K562 (cell line): ENCODE measurements around a stretch of chr5.

DNA sequence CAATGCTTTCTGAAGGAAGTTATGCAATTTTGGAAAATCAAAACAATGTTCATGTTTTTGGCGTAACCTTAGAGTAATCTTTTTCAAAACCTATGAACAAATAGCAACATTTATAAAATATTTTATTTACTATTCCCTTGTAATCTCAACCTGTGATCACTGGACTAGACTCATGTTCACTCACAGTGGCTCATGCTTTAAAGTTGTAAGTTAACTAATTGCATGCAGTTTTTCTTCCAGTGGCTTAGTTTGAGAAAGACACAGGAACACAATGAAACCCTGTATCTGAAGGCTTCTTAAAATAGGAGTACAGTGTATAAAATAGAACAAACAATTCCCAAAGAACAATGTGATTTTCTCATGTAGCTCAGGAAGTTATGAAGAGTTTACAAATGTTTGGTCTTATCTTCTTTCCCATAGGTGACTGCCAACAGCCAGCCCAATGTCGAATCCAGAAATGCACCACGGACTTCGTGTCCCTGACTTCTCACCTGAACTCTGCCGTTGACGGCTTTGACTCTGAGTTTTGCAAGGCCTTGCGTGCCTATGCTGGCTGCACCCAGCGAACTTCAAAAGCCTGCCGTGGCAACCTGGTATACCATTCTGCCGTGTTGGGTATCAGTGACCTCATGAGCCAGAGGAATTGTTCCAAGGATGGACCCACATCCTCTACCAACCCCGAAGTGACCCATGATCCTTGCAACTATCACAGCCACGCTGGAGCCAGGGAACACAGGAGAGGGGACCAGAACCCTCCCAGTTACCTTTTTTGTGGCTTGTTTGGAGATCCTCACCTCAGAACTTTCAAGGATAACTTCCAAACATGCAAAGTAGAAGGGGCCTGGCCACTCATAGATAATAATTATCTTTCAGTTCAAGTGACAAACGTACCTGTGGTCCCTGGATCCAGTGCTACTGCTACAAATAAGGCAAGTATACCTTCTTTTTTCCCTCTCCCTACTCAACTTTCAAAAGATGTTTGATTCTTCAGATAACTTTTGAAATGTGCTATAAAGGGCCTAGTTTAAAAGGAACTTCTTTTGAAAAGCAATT lies 6.0 kb downstream of the RGMB start:
- RAMPAGE, long total RNA, result no peak
- RRBS, result no CpG with 5 or more reads among the region's 13 CpGs
PRO-cap:
- standard, result no peak
- CoPRO, capped RNA only, 2 experiments, result no peak in any of the 2 experiments
- CoPRO, capped and uncapped RNA, 2 experiments, result no peak in any of the 2 experiments
- CoPRO, uncapped RNA only, 2 experiments, result no peak in any of the 2 experiments
CAGE:
- cytosol, long polyA plus RNA, result no peak
- long polyA plus RNA, result no peak
- nucleolus, long total RNA, result no peak
- nucleus, long polyA plus RNA, result no peak

DNA sequence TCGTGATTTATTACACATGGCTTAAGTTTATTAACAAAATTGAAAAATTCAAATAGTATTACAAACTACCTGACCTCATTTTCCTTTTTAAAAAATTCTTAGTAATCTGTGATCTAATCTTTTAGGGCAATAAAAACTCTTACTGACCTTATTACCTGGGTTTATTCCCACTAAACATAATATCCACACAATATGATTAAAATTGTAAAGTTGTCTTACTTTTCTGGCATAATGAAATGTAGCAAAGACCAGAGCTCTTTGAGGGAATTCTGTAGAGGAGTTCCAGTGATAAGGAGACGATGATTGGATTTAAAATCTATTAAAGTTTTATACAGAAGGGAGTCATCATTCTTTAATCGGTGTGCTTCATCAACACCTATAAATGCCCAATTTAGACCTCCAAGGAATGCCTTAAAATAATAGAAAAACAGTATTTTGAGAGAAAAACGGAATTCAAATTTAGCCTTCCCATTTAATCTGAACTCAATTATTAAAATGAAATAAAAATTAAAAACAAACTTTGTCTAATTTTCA lies 35.5 kb downstream of the CHD1 start:
- RAMPAGE, long total RNA, result no peak
- RRBS, result no CpG with 5 or more reads among the region's 4 CpGs
PRO-cap:
- standard, result no peak
- CoPRO, capped RNA only, 2 experiments, result no peak in any of the 2 experiments
- CoPRO, capped and uncapped RNA, 2 experiments, result no peak in any of the 2 experiments
- CoPRO, uncapped RNA only, 2 experiments, result peak in 2 of 2 experiments; most common minus-strand start position 131 of the sequence (in 1)
CAGE:
- cytosol, long polyA plus RNA, result no peak
- long polyA plus RNA, result no peak
- nucleolus, long total RNA, result no peak
- nucleus, long polyA plus RNA, result no peak

GRCh38 chr5:98922216-98922555 lies 6.6 kb downstream of the CHD1 start:
- RAMPAGE, long total RNA, result no peak
- RRBS, result no CpG with 5 or more reads among the region's 1 CpG
PRO-cap:
- standard, result no peak
- CoPRO, capped RNA only, 2 experiments, result no peak in any of the 2 experiments
- CoPRO, capped and uncapped RNA, 2 experiments, result no peak in any of the 2 experiments
- CoPRO, uncapped RNA only, 2 experiments, result no peak in any of the 2 experiments
CAGE:
- cytosol, long polyA plus RNA, result no peak
- long polyA plus RNA, result no peak
- nucleolus, long total RNA, result no peak
- nucleus, long polyA plus RNA, result no peak

DNA sequence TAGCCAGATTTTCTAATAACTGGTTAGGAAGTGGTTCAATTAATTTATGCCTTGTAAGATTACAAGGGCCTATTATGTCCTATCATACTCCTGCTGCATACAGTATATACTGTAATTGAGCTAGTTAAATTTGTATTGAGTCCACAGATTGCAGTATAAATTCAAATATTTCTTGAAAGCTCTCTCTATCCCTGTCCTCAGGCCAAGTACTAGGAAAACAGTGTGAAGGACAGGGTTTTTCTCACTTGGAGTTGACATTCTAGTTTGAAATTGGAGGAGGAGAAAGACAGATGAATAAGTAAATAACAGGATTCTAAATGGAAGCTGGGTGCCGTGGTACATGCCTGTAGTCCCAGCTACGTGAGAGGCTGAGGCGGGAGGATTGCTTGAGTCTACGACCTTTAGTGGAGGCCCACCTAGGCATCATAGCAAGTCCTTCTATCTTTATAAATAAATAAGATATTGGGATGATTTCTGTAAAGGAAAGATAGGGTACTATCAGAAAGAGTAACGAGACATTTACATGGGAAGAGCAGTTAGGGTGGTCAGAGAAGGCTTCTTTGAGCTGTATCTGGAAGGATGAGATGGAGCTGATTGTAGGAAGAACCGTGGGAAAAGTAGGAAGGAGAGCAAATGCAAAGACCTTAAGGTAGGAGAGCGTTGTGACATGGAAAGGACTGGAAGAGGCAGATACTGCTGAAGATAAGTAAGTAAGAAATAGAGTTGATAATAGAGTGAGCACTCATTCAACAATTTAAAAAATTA lies 10.4 kb upstream of the CHD1 start:
- RAMPAGE, long total RNA, result no peak
- RRBS, result no CpG with 5 or more reads among the region's 7 CpGs
PRO-cap:
- standard, result no peak
- CoPRO, capped RNA only, 2 experiments, result no peak in any of the 2 experiments
- CoPRO, capped and uncapped RNA, 2 experiments, result no peak in any of the 2 experiments
- CoPRO, uncapped RNA only, 2 experiments, result no peak in any of the 2 experiments
CAGE:
- cytosol, long polyA plus RNA, result no peak
- long polyA plus RNA, result no peak
- nucleolus, long total RNA, result no peak
- nucleus, long polyA plus RNA, result no peak

GRCh38 chr5:99032421-99032846 lies 103.6 kb upstream of the CHD1 start:
- RAMPAGE, long total RNA, result no peak
- RRBS, result no CpG with 5 or more reads among the region's 5 CpGs
PRO-cap:
- standard, result no peak
- CoPRO, capped RNA only, 2 experiments, result no peak in any of the 2 experiments
- CoPRO, capped and uncapped RNA, 2 experiments, result no peak in any of the 2 experiments
- CoPRO, uncapped RNA only, 2 experiments, result no peak in any of the 2 experiments
CAGE:
- cytosol, long polyA plus RNA, result no peak
- long polyA plus RNA, result no peak
- nucleolus, long total RNA, result no peak
- nucleus, long polyA plus RNA, result no peak

- RAMPAGE, long total RNA, result no peak
- RRBS, result no CpG with 5 or more reads among the region's 6 CpGs
PRO-cap:
- standard, result no peak
- CoPRO, capped RNA only, 2 experiments, result no peak in any of the 2 experiments
- CoPRO, capped and uncapped RNA, 2 experiments, result no peak in any of the 2 experiments
- CoPRO, uncapped RNA only, 2 experiments, result no peak in any of the 2 experiments
CAGE:
- cytosol, long polyA plus RNA, result no peak
- long polyA plus RNA, result no peak
- nucleolus, long total RNA, result no peak
- nucleus, long polyA plus RNA, result no peak
These were observed 1.7 kb downstream of the ST8SIA4 start for GRCh38 chr5:100901454-100901746.

DNA sequence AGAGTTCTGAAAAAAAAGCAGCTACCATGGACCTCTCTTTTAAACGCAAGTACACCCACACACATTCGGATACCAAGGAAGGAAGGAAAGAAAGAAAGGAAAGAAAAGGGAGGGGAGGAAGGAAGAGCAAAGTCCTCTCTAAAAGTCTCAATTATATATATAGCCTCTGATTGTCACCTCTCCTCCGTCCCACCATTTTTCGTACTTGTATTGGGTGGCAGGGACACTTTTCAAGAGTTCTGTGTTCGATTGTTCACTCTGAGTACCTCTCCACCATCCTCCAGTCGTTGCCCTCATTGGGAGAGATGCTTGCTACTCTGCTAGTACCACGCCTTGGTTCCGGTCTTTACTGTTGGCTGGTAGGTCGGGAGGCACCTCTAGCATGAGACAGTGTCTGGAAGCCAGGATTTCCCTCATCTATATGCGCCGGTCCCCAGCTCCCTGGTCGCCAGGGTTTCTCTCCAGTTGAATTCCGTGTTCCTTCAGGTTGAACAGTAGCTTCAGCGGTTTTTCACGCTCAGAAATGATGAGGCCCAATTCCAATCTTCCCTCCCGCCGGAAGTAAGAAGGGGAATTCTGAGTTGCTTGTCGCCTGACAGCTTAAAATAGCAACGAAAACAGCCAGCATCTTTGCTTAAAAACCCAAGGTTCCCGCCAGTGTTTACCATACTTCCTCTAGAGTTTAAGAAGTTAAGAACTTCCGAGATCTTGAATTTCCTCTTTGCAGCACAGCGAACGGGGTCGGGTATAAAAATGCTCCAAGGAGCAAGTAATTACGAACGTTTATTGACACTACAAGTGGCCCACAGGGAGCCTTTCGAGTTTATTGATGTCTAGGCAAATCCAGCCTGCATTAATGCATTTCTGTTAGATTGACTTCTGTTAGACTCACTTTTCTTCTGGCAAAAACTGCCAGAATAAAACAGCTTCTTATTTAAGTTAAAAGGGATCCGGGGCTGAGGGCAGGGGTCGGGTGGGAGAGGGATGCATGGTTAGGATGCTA lies 1.2 kb upstream of the ST8SIA4 start:
- RAMPAGE, long total RNA, result no peak
- RRBS, result 15% methylated on average over 4 of the region's 29 CpGs
PRO-cap:
- standard, result bidirectional peak, plus-strand start at position 416 of the sequence, minus-strand start at position 288 of the sequence
- CoPRO, capped RNA only, 2 experiments, result peak in 2 of 2 experiments; most common plus-strand start position 416 of the sequence (in 2); most common minus-strand start position 319 of the sequence (in 1)
- CoPRO, capped and uncapped RNA, 2 experiments, result no peak in any of the 2 experiments
- CoPRO, uncapped RNA only, 2 experiments, result no peak in any of the 2 experiments
CAGE:
- cytosol, long polyA plus RNA, result no peak
- long polyA plus RNA, result no peak
- nucleolus, long total RNA, result no peak
- nucleus, long polyA plus RNA, result no peak

GRCh38 chr5:102755741-102755897 lies 514 bp downstream of the PAM start:
- RAMPAGE, long total RNA, result no peak
- RRBS, result no CpG with 5 or more reads among the region's 11 CpGs
PRO-cap:
- standard, result no peak
- CoPRO, capped RNA only, 2 experiments, result no peak in any of the 2 experiments
- CoPRO, capped and uncapped RNA, 2 experiments, result no peak in any of the 2 experiments
- CoPRO, uncapped RNA only, 2 experiments, result no peak in any of the 2 experiments
CAGE:
- cytosol, long polyA plus RNA, result no peak
- long polyA plus RNA, result no peak
- nucleolus, long total RNA, result no peak
- nucleus, long polyA plus RNA, result no peak

DNA sequence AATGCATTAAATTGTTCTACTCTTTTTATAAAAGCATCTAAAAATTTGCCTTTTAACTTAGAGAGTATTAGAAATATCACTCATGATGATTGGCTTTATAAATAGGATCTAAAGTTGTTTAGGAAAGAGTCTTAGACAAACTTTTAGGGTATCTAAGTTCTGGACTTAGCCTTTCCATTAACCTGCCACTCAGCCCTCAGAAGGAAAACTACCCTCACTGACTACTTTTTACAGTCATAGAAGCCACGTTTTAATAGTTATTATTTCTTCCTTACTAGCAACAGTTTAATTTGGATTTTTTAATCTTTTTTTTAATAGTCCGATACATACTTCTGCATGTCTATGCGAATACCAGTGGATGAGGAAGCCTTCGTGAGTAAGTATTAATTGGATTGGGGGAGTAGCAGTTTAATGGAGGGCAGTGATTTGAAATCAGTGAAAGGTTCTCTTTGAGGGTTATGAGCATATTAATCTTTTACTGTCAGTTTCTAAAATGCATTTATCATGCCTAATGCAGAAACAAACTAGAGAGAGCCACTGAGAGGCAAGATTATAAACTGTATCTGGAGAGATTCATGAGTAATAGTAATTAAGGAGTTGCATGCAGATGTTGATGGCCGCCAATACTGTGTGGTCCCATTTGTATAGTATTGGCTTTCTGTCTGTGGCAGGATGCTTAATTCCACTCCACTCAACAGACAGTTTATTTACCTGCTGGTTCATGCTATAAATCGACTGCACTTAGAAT lies 146.1 kb downstream of the PAM start:
- RAMPAGE, long total RNA, result no peak
- RRBS, result no CpG with 5 or more reads among the region's 6 CpGs
PRO-cap:
- standard, result no peak
- CoPRO, capped RNA only, 2 experiments, result no peak in any of the 2 experiments
- CoPRO, capped and uncapped RNA, 2 experiments, result no peak in any of the 2 experiments
- CoPRO, uncapped RNA only, 2 experiments, result no peak in any of the 2 experiments
CAGE:
- cytosol, long polyA plus RNA, result no peak
- long polyA plus RNA, result no peak
- nucleolus, long total RNA, result no peak
- nucleus, long polyA plus RNA, result no peak

DNA sequence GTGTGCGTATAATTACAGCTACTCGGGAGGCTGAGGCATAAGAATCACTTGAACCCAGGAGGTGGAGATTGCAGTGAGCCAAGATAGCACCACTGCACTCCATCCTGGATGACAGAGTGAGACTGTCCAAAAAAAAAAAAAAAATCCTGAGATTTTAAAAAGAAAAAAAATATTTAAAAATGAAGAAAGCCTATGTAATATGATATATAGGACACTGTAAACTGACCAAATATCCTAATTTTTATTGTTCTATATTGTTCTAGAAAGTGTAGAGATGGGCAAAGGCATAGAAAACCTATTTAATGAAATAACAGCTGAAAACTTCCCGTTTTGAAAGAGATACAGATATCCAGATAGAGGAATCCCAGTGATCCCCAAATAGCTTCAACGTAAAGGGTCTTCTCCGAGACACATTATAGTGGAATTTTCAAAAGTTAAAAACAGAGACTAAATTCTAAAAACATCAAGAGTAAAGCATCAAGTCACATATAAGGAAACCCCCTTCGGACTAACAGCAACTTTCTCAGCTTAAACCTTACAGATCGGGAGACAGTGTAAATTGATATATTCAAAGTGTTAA lies 136.5 kb downstream of the GIN1 start:
- RAMPAGE, long total RNA, result no peak
- RRBS, result no CpG with 5 or more reads among the region's 7 CpGs
PRO-cap:
- standard, result no peak
- CoPRO, capped RNA only, 2 experiments, result no peak in any of the 2 experiments
- CoPRO, capped and uncapped RNA, 2 experiments, result no peak in any of the 2 experiments
- CoPRO, uncapped RNA only, 2 experiments, result no peak in any of the 2 experiments
CAGE:
- cytosol, long polyA plus RNA, result no peak
- long polyA plus RNA, result no peak
- nucleolus, long total RNA, result no peak
- nucleus, long polyA plus RNA, result no peak

GRCh38 chr5:103120439-103120666 lies 252 bp downstream of the PPIP5K2 start:
- RAMPAGE, long total RNA, result no peak
- RRBS, result 0% methylated on average over 4 of the region's 11 CpGs
PRO-cap:
- standard, result no peak
- CoPRO, capped RNA only, 2 experiments, result no peak in any of the 2 experiments
- CoPRO, capped and uncapped RNA, 2 experiments, result no peak in any of the 2 experiments
- CoPRO, uncapped RNA only, 2 experiments, result no peak in any of the 2 experiments
CAGE:
- cytosol, long polyA plus RNA, result no peak
- long polyA plus RNA, result no peak
- nucleolus, long total RNA, result no peak
- nucleus, long polyA plus RNA, result no peak

- RAMPAGE, long total RNA, result no peak
- RRBS, result no CpG with 5 or more reads among the region's 15 CpGs
PRO-cap:
- standard, result no peak
- CoPRO, capped RNA only, 2 experiments, result no peak in any of the 2 experiments
- CoPRO, capped and uncapped RNA, 2 experiments, result no peak in any of the 2 experiments
- CoPRO, uncapped RNA only, 2 experiments, result no peak in any of the 2 experiments
CAGE:
- cytosol, long polyA plus RNA, result no peak
- long polyA plus RNA, result no peak
- nucleolus, long total RNA, result no peak
- nucleus, long polyA plus RNA, result no peak
These were observed 797.2 kb downstream of the EFNA5 start for GRCh38 chr5:106873442-106874073.

GRCh38 chr5:107389085-107389713 lies 281.5 kb downstream of the EFNA5 start:
- RAMPAGE, long total RNA, result no peak
- RRBS, result no CpG with 5 or more reads among the region's 3 CpGs
PRO-cap:
- standard, result no peak
- CoPRO, capped RNA only, 2 experiments, result no peak in any of the 2 experiments
- CoPRO, capped and uncapped RNA, 2 experiments, result no peak in any of the 2 experiments
- CoPRO, uncapped RNA only, 2 experiments, result no peak in any of the 2 experiments
CAGE:
- cytosol, long polyA plus RNA, result no peak
- long polyA plus RNA, result no peak
- nucleolus, long total RNA, result no peak
- nucleus, long polyA plus RNA, result no peak

DNA sequence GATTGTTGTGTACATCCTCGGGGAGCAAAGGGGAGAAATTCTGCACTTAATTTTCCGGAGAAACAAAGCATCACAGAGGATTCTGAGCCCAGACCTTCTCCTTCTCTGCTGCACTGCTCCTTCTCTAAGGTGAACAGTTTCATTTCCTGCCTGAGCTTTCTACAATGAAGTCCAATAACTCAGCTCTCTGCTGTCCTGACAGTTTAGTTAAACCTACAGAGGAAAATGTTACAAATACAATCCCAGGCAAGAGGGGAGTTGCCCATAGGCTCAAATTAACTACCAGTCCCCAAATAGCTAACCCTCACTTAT lies 206.3 kb downstream of the EFNA5 start:
- RAMPAGE, long total RNA, result no peak
- RRBS, result no CpG with 5 or more reads among the region's 2 CpGs
PRO-cap:
- standard, result no peak
- CoPRO, capped RNA only, 2 experiments, result no peak in any of the 2 experiments
- CoPRO, capped and uncapped RNA, 2 experiments, result no peak in any of the 2 experiments
- CoPRO, uncapped RNA only, 2 experiments, result no peak in any of the 2 experiments
CAGE:
- cytosol, long polyA plus RNA, result no peak
- long polyA plus RNA, result no peak
- nucleolus, long total RNA, result no peak
- nucleus, long polyA plus RNA, result no peak

GRCh38 chr5:107668714-107669172 lies 2.0 kb downstream of the EFNA5 start:
- RAMPAGE, long total RNA, result no peak
- RRBS, result no CpG with 5 or more reads among the region's 8 CpGs
PRO-cap:
- standard, result no peak
- CoPRO, capped RNA only, 2 experiments, result no peak in any of the 2 experiments
- CoPRO, capped and uncapped RNA, 2 experiments, result no peak in any of the 2 experiments
- CoPRO, uncapped RNA only, 2 experiments, result no peak in any of the 2 experiments
CAGE:
- cytosol, long polyA plus RNA, result no peak
- long polyA plus RNA, result no peak
- nucleolus, long total RNA, result no peak
- nucleus, long polyA plus RNA, result no peak

DNA sequence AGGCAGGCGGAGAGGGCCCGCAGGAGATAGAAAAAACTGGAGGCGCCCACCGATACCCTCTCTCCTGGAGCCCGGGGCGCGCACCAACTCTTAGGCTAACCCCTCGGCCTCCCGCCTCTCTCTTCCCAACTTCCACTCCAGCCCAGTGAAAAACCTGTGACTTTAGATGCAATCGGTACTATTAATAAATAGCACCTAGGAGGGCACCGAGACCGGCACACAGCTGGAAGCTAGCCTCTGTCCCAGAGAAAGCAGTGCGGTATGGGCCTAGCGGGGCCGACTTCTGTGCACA lies 1.6 kb downstream of the EFNA5 start:
- RAMPAGE, long total RNA, result no peak
- RRBS, result 25% methylated on average over 3 of the region's 15 CpGs
PRO-cap:
- standard, result no peak
- CoPRO, capped RNA only, 2 experiments, result no peak in any of the 2 experiments
- CoPRO, capped and uncapped RNA, 2 experiments, result no peak in any of the 2 experiments
- CoPRO, uncapped RNA only, 2 experiments, result no peak in any of the 2 experiments
CAGE:
- cytosol, long polyA plus RNA, result no peak
- long polyA plus RNA, result no peak
- nucleolus, long total RNA, result no peak
- nucleus, long polyA plus RNA, result no peak

GRCh38 chr5:107671154-107671370 lies 325 bp upstream of the EFNA5 start:
- RAMPAGE, long total RNA, result no peak
- RRBS, result 73% methylated on average over 15 of the region's 20 CpGs
PRO-cap:
- standard, result no peak
- CoPRO, capped RNA only, 2 experiments, result no peak in any of the 2 experiments
- CoPRO, capped and uncapped RNA, 2 experiments, result no peak in any of the 2 experiments
- CoPRO, uncapped RNA only, 2 experiments, result no peak in any of the 2 experiments
CAGE:
- cytosol, long polyA plus RNA, result no peak
- long polyA plus RNA, result no peak
- nucleolus, long total RNA, result no peak
- nucleus, long polyA plus RNA, result no peak

- RAMPAGE, long total RNA, result no peak
- RRBS, result no CpG with 5 or more reads among the region's 13 CpGs
PRO-cap:
- standard, result no peak
- CoPRO, capped RNA only, 2 experiments, result no peak in any of the 2 experiments
- CoPRO, capped and uncapped RNA, 2 experiments, result no peak in any of the 2 experiments
- CoPRO, uncapped RNA only, 2 experiments, result no peak in any of the 2 experiments
CAGE:
- cytosol, long polyA plus RNA, result no peak
- long polyA plus RNA, result no peak
- nucleolus, long total RNA, result no peak
- nucleus, long polyA plus RNA, result no peak
These were observed 1.8 kb upstream of the EFNA5 start for GRCh38 chr5:107672578-107672871.

DNA sequence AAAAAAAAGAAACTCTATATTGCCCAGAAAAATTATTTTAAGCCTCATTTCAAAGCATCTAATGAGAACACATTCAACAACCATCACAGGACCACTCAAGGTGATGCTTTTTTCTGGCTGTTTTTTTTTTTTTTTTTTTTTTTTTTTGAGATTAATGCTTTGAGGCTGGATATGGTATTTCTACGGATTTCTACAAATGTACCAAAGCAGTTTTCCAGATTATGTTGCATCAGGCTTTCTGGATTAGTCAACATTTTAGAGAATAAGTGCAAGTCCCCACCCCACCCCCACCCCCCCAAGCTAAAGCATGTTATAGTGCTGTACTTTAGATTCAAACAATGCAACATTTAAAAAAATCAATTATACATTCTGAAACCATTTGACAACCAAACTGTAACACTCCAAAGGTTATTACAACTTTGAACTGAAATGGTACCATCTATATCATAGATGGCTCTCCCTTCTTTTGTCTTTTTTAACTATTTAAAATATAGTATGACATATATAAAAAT lies 188.6 kb upstream of the EFNA5 start:
- RAMPAGE, long total RNA, result no peak
- RRBS, result no CpG with 5 or more reads among the region's 1 CpG
PRO-cap:
- standard, result no peak
- CoPRO, capped RNA only, 2 experiments, result no peak in any of the 2 experiments
- CoPRO, capped and uncapped RNA, 2 experiments, result no peak in any of the 2 experiments
- CoPRO, uncapped RNA only, 2 experiments, result no peak in any of the 2 experiments
CAGE:
- cytosol, long polyA plus RNA, result no peak
- long polyA plus RNA, result no peak
- nucleolus, long total RNA, result no peak
- nucleus, long polyA plus RNA, result no peak